ENCODE data around the genes CHCHD10 and GSTT4.

DNA sequence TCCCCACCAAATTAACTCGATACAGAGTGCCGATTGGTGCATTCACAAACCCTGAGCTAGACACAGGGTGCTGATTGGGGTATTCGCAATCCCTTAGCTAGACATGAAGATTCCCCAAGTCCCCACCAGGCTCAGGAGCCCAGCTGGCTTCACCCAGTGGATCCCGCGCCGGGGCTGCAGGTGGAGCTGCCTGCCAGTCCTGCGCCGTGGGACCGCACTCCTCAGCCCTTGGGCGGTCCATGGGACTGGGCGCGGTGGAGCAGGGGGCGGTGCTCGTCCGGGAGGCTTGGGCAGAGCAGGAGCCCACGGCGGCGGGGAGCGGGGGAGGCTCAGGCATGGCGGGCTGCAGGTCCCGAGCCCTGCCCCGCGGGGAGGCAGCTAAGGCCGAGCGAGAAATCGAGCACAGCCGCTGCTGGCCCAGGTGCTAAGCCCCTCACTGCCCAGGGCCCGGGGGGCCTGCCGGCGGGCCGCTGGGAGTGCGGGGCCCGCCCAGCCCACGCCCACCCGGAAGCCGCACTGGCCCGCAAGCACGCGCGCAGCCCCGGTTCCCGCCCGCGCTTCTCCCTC, 53.4 kb upstream of the GNAZ start:
- RAMPAGE, long total RNA: no peak
- RRBS: 46% methylated on average over 12 of the region's 44 CpGs
PRO-cap:
- standard: unidirectional peak, plus-strand start at position 314 of the sequence
- CoPRO, capped RNA only, 2 experiments: no peak in any of the 2 experiments
- CoPRO, capped and uncapped RNA, 2 experiments: no peak in any of the 2 experiments
- CoPRO, uncapped RNA only, 2 experiments: no peak in any of the 2 experiments
CAGE:
- cytosol, long polyA plus RNA: no peak
- long polyA plus RNA: no peak
- nucleolus, long total RNA: no peak
- nucleus, long polyA plus RNA: no peak

DNA sequence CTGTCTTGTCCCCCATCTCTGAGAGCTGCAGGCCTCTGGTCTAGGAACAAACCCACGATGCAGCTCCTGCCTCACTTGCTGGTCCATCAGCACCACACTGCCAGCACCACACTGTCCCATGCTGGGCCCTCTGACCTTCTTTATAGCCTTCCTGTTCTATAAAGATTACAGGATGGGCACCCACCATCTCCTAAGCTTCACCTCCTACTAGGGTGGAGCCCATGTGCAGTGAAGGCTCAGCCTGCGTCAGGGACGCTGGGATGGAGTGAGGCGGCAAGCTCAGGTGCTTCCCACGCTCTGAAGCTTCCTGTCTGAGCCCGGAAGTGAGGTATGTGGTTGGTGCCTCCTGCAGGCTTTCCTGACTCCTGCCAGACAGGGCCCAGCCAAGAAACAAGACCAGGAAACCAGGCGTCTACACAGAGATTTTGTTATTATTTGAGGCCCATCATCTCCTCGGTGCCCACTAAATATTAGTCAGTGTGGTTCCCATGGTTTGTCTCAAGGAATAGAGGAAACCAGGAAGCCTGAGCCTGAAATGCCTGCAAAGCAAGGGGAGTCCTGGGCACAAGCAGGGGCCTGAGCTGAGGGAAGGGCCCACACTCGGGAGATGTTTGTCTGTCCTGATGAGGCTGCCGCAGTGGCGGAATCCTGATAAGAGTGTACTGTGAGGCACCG, 22.2 kb downstream of the RSPH14 start:
- RAMPAGE, long total RNA: no peak
- RRBS: no CpG with 5 or more reads among the region's 12 CpGs
PRO-cap:
- standard: no peak
- CoPRO, capped RNA only, 2 experiments: no peak in any of the 2 experiments
- CoPRO, capped and uncapped RNA, 2 experiments: no peak in any of the 2 experiments
- CoPRO, uncapped RNA only, 2 experiments: no peak in any of the 2 experiments
CAGE:
- cytosol, long polyA plus RNA: no peak
- long polyA plus RNA: no peak
- nucleolus, long total RNA: no peak
- nucleus, long polyA plus RNA: no peak

GRCh38 chr22:23216348-23217306, 36.3 kb downstream of the BCR start:
- RAMPAGE, long total RNA: no peak
- RRBS: no CpG with 5 or more reads among the region's 16 CpGs
PRO-cap:
- standard: no peak
- CoPRO, capped RNA only, 2 experiments: no peak in any of the 2 experiments
- CoPRO, capped and uncapped RNA, 2 experiments: no peak in any of the 2 experiments
- CoPRO, uncapped RNA only, 2 experiments: peak in 2 of 2 experiments; most common plus-strand start chr22:23216577 (in 1)
CAGE:
- cytosol, long polyA plus RNA: no peak
- long polyA plus RNA: no peak
- nucleolus, long total RNA: no peak
- nucleus, long polyA plus RNA: no peak

- RAMPAGE, long total RNA: no peak
- RRBS: no CpG with 5 or more reads among the region's 14 CpGs
PRO-cap:
- standard: no peak
- CoPRO, capped RNA only, 2 experiments: no peak in any of the 2 experiments
- CoPRO, capped and uncapped RNA, 2 experiments: no peak in any of the 2 experiments
- CoPRO, uncapped RNA only, 2 experiments: no peak in any of the 2 experiments
CAGE:
- cytosol, long polyA plus RNA: no peak
- long polyA plus RNA: no peak
- nucleolus, long total RNA: no peak
- nucleus, long polyA plus RNA: no peak
These were observed 126.2 kb downstream of the BCR start for GRCh38 chr22:23306336-23307167.

DNA sequence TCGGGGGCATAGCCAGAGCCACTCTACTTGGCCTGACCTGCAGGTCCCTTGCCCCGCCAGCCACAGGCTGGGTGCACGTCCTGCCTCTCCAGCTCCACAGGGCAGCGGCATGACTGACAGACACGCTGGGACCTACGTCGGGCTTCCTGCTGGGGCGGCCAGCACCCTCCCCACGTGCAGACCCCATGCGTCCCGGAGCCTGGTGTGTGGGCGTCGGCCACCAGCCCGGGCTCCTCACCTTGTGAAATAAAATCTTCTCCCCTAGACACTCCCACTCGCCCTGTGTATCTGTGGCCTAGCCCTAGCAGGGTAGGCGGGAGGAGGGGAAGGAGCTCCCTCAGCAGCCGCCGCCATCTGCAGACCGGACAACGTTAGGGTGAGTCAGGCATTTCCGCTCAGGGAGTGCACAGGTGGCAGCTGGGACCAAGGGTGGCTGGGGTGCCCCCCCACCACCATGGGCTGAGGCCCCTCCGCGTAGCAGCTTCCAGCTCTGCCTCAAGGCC, 119.5 kb downstream of the IGLL1 start:
- RAMPAGE, long total RNA: no peak
- RRBS: no CpG with 5 or more reads among the region's 23 CpGs
PRO-cap:
- standard: unidirectional peak, plus-strand start at position 353 of the sequence; bidirectional peak, plus-strand start at position 389 of the sequence, minus-strand start at position 363 of the sequence
- CoPRO, capped RNA only, 2 experiments: no peak in any of the 2 experiments
- CoPRO, capped and uncapped RNA, 2 experiments: no peak in any of the 2 experiments
- CoPRO, uncapped RNA only, 2 experiments: no peak in any of the 2 experiments
CAGE:
- cytosol, long polyA plus RNA: no peak
- long polyA plus RNA: no peak
- nucleolus, long total RNA: no peak
- nucleus, long polyA plus RNA: no peak

GRCh38 chr22:23518306-23519249, 61.5 kb downstream of the IGLL1 start:
- RAMPAGE, long total RNA: no peak
- RRBS: no CpG with 5 or more reads among the region's 24 CpGs
PRO-cap:
- standard: no peak
- CoPRO, capped RNA only, 2 experiments: no peak in any of the 2 experiments
- CoPRO, capped and uncapped RNA, 2 experiments: no peak in any of the 2 experiments
- CoPRO, uncapped RNA only, 2 experiments: no peak in any of the 2 experiments
CAGE:
- cytosol, long polyA plus RNA: no peak
- long polyA plus RNA: no peak
- nucleolus, long total RNA: no peak
- nucleus, long polyA plus RNA: no peak

DNA sequence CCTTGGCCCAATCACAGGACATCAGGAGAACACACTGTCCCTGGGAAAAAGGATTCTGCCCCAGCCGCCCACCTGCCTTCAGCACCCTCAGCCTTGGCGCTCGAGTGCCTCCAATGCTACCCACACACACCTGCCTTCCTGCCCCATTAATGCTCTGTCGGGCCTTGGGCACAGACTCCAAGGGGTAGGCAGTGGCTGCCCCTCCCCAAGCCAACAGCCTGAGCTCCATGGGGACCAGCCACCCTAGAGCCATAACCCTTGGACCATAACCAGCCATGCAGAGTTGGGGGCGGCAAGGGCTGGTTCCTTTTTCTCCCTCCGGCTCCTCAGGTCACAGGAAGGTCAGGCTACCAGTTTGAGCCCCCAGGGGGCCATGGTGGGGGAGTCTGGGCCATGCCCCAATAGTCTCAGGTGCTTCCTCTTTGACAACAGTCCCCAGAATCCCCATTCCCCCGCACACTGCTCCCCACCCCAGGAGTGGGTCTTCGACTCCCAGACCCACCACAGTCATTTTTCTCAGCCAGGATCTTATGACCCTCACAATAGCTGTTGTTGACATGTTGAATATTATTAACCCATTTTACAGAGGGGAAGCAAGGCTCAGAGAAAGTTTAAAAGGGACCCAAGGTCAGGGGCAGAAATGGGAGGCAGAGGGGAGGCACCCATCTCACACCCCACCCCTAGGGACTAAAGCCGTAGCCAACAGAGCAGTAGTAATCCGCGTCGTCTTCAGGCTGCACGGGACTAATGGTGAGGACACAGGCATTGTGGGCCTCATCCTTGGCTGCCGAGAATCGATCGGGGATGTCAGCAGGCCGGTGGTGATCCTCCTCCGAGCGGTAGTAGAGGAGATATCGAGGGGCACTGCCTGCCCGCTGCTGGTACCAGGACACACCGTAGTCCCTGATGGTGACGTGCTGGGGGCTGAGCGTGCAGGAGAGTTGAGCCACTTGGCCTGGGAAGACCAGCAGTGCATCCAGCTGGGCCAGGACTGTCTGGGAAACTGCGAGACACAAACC, 1.6 kb upstream of the ZNF70 start:
- RAMPAGE, long total RNA: no peak
- RRBS: no CpG with 5 or more reads among the region's 25 CpGs
PRO-cap:
- standard: no peak
- CoPRO, capped RNA only, 2 experiments: no peak in any of the 2 experiments
- CoPRO, capped and uncapped RNA, 2 experiments: no peak in any of the 2 experiments
- CoPRO, uncapped RNA only, 2 experiments: no peak in any of the 2 experiments
CAGE:
- cytosol, long polyA plus RNA: no peak
- long polyA plus RNA: no peak
- nucleolus, long total RNA: no peak
- nucleus, long polyA plus RNA: no peak

GRCh38 chr22:23767323-23768279, at the start of gene CHCHD10:
Gene CHCHD10 (minus strand): TSS chr22:23767972.
- RAMPAGE, long total RNA: start-site peak on the minus strand at chr22:23767927-23767960, 57 and 33 reads in 2 replicates
- RRBS: 2% methylated on average over 29 of the region's 73 CpGs
PRO-cap:
- standard: bidirectional peak, plus-strand start at chr22:23767718, minus-strand start at chr22:23767679; bidirectional peak, plus-strand start at chr22:23768062, minus-strand start at chr22:23767938
- CoPRO, capped RNA only, 2 experiments: peak in 2 of 2 experiments; most common plus-strand start chr22:23768062 (in 2); most common minus-strand start chr22:23767938 (in 1)
- CoPRO, capped and uncapped RNA, 2 experiments: peak in 2 of 2 experiments; most common plus-strand start chr22:23768069 (in 1); most common minus-strand start chr22:23767938 (in 1)
- CoPRO, uncapped RNA only, 2 experiments: peak in 1 of 2 experiments; most common plus-strand start chr22:23768069 (in 1); most common minus-strand start chr22:23767923 (in 1)
CAGE:
- cytosol, long polyA plus RNA: start-site peak on the minus strand at chr22:23767912-23767954, 1,068 and 917 reads in 2 replicates
- long polyA plus RNA: start-site peak on the minus strand at chr22:23767883-23767944, 445 and 922 reads in 2 replicates
- nucleolus, long total RNA: no peak
- nucleus, long polyA plus RNA: start-site peak on the minus strand at chr22:23767903-23767944, 84 and 249 reads in 2 replicates

- RAMPAGE, long total RNA: no peak
- RRBS: no CpG with 5 or more reads among the region's 19 CpGs
PRO-cap:
- standard: no peak
- CoPRO, capped RNA only, 2 experiments: no peak in any of the 2 experiments
- CoPRO, capped and uncapped RNA, 2 experiments: no peak in any of the 2 experiments
- CoPRO, uncapped RNA only, 2 experiments: no peak in any of the 2 experiments
CAGE:
- cytosol, long polyA plus RNA: no peak
- long polyA plus RNA: no peak
- nucleolus, long total RNA: no peak
- nucleus, long polyA plus RNA: no peak
These were observed 14.2 kb downstream of the SMARCB1 start for GRCh38 chr22:23800716-23801614.

GRCh38 chr22:23811069-23811839, 24.5 kb downstream of the SMARCB1 start:
- RAMPAGE, long total RNA: no peak
- RRBS: no CpG with 5 or more reads among the region's 9 CpGs
PRO-cap:
- standard: no peak
- CoPRO, capped RNA only, 2 experiments: no peak in any of the 2 experiments
- CoPRO, capped and uncapped RNA, 2 experiments: no peak in any of the 2 experiments
- CoPRO, uncapped RNA only, 2 experiments: no peak in any of the 2 experiments
CAGE:
- cytosol, long polyA plus RNA: no peak
- long polyA plus RNA: no peak
- nucleolus, long total RNA: no peak
- nucleus, long polyA plus RNA: no peak

DNA sequence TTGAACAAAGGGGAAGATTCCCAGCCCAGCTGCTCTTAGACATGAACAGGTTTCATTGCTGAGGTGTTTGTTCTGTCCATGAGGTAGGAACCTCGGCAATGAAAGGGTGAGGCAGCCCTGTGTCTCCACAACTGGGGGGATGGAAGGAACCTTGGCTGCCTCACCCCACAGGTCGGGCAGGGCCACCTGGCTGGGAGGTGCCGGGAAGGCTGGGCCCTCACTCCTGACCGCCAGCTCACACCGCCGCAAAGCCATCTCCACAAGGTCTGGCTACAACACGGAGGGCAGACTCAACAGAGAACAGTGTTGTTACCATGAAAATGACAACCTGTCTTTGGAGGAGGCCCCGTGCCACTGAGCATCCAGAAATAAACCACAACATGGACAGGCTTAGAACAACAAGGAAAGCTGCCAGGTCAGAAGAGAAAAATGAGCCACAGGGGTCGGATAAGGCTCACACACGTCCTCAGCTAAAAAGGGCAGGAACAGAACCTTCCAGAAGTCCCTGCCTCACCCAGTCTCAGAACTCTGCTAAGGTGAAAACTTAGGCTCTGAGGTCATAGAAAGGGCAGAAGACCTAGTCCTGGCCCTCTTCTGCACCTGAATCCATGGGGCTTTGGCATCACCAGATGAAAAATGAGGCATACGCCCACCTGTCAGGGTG, 3.0 kb downstream of the DERL3 start:
- RAMPAGE, long total RNA: no peak
- RRBS: no CpG with 5 or more reads among the region's 11 CpGs
PRO-cap:
- standard: no peak
- CoPRO, capped RNA only, 2 experiments: no peak in any of the 2 experiments
- CoPRO, capped and uncapped RNA, 2 experiments: no peak in any of the 2 experiments
- CoPRO, uncapped RNA only, 2 experiments: no peak in any of the 2 experiments
CAGE:
- cytosol, long polyA plus RNA: no peak
- long polyA plus RNA: no peak
- nucleolus, long total RNA: no peak
- nucleus, long polyA plus RNA: no peak

DNA sequence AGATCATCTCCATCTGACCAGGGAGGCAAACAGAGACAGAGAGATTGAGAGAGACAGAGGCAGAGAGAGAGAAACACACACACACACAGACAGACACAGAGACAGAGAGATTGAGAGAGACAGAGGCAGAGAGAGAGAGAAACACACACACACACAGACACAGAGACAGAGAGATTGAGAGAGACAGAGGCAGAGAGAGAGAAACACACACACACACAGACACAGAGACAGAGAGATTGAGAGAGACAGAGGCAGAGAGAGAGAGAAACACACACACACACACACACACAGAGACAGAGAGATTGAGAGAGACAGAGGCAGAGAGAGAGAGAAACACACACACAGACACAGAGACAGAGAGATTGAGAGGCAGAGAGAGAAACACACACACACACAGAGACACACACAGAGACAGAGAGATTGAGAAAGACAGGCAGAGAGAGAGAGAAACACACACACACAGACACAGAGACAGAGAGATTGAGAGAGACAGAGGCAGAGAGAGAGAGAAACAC, 12.4 kb upstream of the MIF start:
- RAMPAGE, long total RNA: no peak
PRO-cap:
- standard: no peak
- CoPRO, capped RNA only, 2 experiments: no peak in any of the 2 experiments
- CoPRO, capped and uncapped RNA, 2 experiments: no peak in any of the 2 experiments
- CoPRO, uncapped RNA only, 2 experiments: no peak in any of the 2 experiments
CAGE:
- cytosol, long polyA plus RNA: no peak
- long polyA plus RNA: no peak
- nucleolus, long total RNA: no peak
- nucleus, long polyA plus RNA: no peak

DNA sequence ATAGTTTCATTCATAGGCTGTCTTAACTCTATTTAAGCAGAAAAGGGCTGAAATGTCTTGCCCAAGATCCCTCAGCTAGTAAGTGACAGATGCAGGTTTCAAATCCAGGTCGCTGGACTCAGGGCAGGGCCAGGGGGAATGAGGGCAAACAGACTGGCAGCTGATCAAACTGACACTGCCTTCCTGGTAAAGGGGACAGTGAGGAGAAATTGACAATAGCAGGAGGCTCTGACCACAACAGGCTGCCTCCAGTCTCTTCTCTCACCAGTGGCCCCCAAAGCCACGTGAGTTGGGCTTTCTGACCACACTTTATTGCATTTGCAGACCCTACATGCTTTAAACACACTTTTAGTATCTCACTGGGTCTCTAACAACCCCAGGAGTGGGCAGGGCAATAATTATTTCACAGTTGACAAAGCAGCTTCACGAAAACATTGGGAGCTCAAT, 16.6 kb downstream of the MIF start:
- RAMPAGE, long total RNA: no peak
- RRBS: no CpG with 5 or more reads among the region's 3 CpGs
PRO-cap:
- standard: no peak
- CoPRO, capped RNA only, 2 experiments: no peak in any of the 2 experiments
- CoPRO, capped and uncapped RNA, 2 experiments: no peak in any of the 2 experiments
- CoPRO, uncapped RNA only, 2 experiments: no peak in any of the 2 experiments
CAGE:
- cytosol, long polyA plus RNA: no peak
- long polyA plus RNA: no peak
- nucleolus, long total RNA: no peak
- nucleus, long polyA plus RNA: no peak

- RAMPAGE, long total RNA: no peak
- RRBS: no CpG with 5 or more reads among the region's 15 CpGs
PRO-cap:
- standard: no peak
- CoPRO, capped RNA only, 2 experiments: no peak in any of the 2 experiments
- CoPRO, capped and uncapped RNA, 2 experiments: no peak in any of the 2 experiments
- CoPRO, uncapped RNA only, 2 experiments: no peak in any of the 2 experiments
CAGE:
- cytosol, long polyA plus RNA: no peak
- long polyA plus RNA: no peak
- nucleolus, long total RNA: no peak
- nucleus, long polyA plus RNA: no peak
These were observed at the start of gene GSTT4 for GRCh38 chr22:24005091-24005803. Gene GSTT4 (minus strand): TSS chr22:24005453.

- RAMPAGE, long total RNA: no peak
- RRBS: no CpG with 5 or more reads among the region's 4 CpGs
PRO-cap:
- standard: unidirectional peak, plus-strand start at chr22:24146566
- CoPRO, capped RNA only, 2 experiments: no peak in any of the 2 experiments
- CoPRO, capped and uncapped RNA, 2 experiments: no peak in any of the 2 experiments
- CoPRO, uncapped RNA only, 2 experiments: no peak in any of the 2 experiments
CAGE:
- cytosol, long polyA plus RNA: no peak
- long polyA plus RNA: no peak
- nucleolus, long total RNA: no peak
- nucleus, long polyA plus RNA: no peak
These were observed 35.1 kb upstream of the SUSD2 start for GRCh38 chr22:24146089-24146631.

- RAMPAGE, long total RNA: no peak
- RRBS: no CpG with 5 or more reads among the region's 12 CpGs
PRO-cap:
- standard: no peak
- CoPRO, capped RNA only, 2 experiments: no peak in any of the 2 experiments
- CoPRO, capped and uncapped RNA, 2 experiments: no peak in any of the 2 experiments
- CoPRO, uncapped RNA only, 2 experiments: no peak in any of the 2 experiments
CAGE:
- cytosol, long polyA plus RNA: no peak
- long polyA plus RNA: no peak
- nucleolus, long total RNA: no peak
- nucleus, long polyA plus RNA: no peak
These were observed 25.3 kb downstream of the SUSD2 start for GRCh38 chr22:24206486-24207155.

GRCh38 chr22:24303950-24304471, 33.4 kb downstream of the SPECC1L start:
- RAMPAGE, long total RNA: no peak
PRO-cap:
- standard: no peak
- CoPRO, capped RNA only, 2 experiments: no peak in any of the 2 experiments
- CoPRO, capped and uncapped RNA, 2 experiments: no peak in any of the 2 experiments
- CoPRO, uncapped RNA only, 2 experiments: no peak in any of the 2 experiments
CAGE:
- cytosol, long polyA plus RNA: no peak
- long polyA plus RNA: no peak
- nucleolus, long total RNA: no peak
- nucleus, long polyA plus RNA: no peak

All from K562 (cell line).